Placental epithelial cell (primary cell): ENCODE results near the gene AFAP1L2.

DNA sequence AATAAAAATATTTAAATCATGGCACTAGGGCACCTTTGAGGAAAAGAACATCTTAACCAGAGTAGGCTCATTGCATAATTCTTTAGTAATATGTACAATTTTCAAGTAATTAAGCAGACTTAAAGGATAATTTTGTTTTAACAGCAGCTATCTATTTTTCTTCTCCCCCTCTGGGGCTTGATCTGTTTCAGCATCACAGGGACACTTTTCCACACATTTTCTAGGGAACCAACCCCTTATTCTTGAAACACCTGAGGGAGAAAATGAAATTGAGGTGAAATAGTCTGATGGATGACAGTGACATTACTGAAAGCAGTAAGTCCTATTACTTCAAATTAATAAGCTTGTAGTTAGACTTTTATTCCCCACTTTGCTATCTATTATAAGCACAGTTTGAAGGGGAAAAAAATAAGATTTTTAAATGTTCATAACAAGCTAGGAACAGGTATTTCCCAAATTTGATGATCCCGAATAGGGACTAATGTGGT lies 16.0 kb downstream of the ZDHHC6 start:
- CAGE, long polyA plus RNA: no peak

GRCh38 chr10:112526929-112527327 lies 79.9 kb downstream of the VTI1A start:
- CAGE, long polyA plus RNA: no peak

DNA sequence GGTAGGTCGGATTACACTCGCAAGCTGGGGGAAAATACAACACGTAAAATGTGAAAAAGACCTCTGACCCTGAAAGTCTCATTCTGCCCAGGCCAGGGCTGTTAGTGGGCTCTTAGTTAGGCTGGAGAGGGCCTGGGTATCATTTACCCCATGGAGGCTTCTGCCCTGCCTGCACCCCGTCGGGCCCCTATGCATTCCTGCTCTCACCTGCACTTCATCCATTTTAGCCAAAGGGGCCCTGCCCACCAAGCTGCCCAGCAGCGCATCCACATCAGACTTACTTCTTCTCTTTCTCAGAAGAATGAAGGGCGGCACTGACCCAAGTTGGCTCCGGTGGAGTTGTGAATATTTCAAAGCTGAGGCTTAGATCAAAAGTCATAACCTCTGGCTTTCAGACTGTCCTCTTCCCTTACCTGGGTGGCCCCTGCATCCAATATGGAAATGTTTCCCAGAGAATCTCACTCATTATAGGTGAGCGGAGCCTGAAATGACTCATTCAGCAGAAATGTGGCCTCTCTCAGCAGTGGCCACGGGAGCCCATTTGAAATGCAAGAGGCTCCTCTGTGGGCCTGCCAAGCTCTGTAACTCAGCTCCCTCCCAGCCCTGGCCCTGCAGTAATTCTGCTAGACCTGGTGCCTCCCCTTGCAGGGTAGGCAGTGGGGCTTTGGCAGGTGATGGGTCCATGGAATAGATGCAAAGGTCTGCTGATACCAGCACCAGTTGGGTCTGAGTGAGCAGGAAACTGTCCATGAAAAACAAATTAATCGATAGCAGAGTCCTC lies 117.6 kb upstream of the TCF7L2 start:
- CAGE, long polyA plus RNA: no peak

- CAGE, long polyA plus RNA: no peak
Observed at GRCh38 chr10:113028206-113028773, 78.2 kb downstream of the TCF7L2 start.

- CAGE, long polyA plus RNA: no peak
Observed at GRCh38 chr10:113043915-113045077, 94.2 kb downstream of the TCF7L2 start.

GRCh38 chr10:113122814-113123636 lies 173.0 kb downstream of the TCF7L2 start:
- CAGE, long polyA plus RNA: no peak

- CAGE, long polyA plus RNA: no peak
Observed at GRCh38 chr10:113362485-113363094, 190.3 kb upstream of the HABP2 start.

DNA sequence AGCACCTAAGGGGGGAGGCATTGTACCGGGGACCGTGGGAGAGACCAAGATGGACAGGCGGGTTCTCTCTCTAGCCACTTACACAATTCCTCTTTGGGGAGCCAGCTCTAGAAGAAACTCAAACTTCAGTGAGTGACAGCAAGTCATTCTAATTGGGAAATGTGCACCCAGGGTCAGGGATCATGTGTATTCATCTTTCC lies 73.1 kb upstream of the HABP2 start:
- CAGE, long polyA plus RNA: no peak

DNA sequence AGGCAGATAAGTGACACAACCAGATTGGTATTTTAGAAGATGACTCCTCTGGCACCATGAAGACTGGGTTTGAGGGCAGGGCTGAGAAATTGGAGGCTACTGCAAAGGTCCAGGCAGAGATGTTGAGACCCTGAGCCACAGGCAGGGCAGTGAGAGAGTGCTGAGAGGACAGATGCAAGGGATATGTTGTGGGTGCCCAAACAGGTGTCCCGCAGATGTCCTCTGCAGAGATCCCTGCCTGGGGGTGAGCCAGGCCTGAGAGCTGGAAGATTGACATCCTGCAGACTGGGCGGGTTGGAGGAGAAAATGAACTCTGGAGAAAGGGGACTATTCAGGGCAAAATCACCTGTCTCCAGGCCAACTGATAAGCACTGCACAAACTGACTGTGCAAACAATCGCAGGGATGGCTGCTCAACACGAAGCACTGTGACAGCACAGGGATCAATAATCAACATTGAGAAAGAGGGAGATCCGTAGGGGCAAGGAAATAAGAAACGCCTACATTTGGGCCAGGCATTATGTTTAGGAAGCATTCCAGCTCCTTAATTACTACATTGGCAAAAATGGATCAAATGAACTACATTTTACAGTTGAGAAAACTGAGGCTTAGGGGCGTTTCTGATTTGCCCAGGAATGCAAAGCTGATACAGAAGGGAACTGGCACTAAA lies 11.7 kb upstream of the HABP2 start:
- CAGE, long polyA plus RNA: no peak

DNA sequence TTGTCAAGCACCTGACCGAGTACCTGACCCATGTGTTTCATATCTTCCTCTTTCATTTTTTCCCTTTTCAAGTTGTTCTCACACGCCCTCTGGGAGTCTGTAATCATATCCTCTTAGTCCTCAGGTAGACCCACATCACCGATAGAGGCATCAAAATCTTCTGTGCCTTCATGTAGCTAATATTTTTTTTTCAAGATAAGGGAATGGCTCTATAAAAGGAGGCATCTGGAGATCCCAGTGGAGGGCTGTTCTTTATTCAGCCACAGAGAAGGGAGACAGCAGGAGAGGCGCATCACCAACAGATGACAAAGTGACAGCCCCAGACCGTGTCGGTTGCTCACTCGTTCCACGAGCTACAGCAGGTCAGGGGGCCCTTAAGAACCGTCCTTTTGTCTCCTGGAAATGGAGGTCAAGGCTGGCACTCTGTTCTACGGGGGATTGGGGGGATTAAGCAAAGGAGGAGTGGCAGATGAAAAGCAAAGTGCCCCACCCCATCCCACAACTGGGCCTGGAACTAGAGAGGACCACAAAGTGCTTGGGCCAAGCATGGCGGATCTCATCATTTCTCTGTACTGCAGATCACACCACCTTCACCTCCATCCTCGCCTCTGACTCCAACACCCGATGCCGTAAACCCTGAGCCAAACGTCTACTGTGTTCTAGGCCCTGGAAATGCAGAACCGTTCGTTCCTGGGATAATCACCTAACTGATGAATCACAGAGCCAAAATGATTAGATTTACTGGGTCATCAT lies 40.2 kb downstream of the HABP2 start:
- CAGE, long polyA plus RNA: no peak

DNA sequence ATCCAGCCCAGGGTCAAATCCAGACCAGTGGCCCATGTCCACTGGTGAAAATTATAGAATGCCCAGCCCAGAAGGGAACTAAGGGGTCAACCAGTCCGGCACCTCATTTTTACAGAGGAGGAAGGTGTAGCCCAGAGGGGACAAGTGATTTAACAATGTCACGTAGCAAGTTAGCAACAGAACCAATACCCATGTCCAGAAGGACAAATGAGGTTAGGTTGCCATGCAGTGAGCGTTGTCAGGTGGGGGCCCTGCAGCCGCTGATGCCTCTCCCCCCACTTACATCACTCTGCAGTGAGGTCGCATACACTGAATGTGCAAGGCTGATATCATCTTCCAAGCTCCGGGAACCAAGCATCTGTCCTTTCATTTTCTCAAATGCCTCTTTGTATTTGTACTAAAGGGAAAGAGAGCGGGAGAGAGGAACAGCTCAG lies 49.9 kb downstream of the NRAP start:
- CAGE, long polyA plus RNA: no peak

GRCh38 chr10:113663109-113663467 lies 753 bp downstream of the NRAP start:
- CAGE, long polyA plus RNA: no peak

DNA sequence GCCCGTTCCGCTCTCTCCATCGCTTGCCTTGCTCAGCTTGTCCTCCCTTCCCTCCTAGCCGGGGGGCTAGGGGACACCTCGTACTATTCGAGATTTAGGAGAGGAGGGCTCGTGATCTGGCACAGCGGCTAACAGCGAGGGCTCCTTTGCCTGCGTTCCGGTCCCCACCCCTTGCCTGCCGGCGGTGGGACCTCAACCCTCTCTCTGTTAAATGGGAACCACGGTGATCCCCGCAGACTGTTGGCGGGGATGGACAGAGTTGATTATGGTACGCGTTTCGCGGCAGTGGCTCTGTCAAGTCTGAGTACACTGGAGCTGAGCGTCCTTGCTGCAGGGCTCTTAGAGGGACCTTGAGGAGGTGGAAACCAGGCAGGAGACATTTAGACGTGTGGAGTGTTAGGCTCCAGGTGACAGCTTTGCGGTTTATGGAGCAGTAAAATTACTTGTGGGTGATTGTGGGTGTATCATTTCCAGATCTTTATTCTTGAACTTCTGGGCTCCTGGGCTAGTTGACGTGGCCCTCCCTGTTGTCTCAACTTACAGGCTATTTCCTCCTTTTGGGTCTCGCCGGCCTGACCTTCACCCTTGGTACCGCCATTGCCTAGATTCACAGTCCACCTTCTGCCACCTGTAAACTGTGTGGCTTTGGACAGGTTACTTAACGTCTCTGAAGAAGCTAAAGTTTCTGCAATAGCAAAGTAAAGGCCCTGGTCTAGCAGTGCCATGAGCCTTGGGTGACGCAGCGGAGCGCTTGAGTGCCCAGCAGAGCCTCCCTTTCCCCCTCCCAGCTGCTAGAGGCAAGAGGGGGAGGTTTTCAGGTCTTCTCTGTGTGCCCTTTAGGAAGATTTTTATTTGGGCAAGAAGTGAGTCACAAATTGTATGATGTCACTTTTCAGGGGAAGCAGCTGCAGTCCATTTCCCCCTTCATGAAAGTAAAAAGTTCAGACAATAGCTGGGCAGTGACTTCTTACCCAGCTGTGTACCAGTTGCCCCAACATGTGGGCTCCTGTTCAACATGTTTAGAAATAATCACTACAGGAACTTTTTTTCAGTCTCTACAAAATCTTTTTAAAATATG lies 783 bp downstream of the CASP7 start:
- CAGE, long polyA plus RNA: no peak

- CAGE, long polyA plus RNA: no peak
Observed at GRCh38 chr10:113855448-113855742, 934 bp downstream of the NHLRC2 start.

GRCh38 chr10:114025290-114025677 lies 18.4 kb upstream of the ADRB1 start:
- CAGE, long polyA plus RNA: no peak

DNA sequence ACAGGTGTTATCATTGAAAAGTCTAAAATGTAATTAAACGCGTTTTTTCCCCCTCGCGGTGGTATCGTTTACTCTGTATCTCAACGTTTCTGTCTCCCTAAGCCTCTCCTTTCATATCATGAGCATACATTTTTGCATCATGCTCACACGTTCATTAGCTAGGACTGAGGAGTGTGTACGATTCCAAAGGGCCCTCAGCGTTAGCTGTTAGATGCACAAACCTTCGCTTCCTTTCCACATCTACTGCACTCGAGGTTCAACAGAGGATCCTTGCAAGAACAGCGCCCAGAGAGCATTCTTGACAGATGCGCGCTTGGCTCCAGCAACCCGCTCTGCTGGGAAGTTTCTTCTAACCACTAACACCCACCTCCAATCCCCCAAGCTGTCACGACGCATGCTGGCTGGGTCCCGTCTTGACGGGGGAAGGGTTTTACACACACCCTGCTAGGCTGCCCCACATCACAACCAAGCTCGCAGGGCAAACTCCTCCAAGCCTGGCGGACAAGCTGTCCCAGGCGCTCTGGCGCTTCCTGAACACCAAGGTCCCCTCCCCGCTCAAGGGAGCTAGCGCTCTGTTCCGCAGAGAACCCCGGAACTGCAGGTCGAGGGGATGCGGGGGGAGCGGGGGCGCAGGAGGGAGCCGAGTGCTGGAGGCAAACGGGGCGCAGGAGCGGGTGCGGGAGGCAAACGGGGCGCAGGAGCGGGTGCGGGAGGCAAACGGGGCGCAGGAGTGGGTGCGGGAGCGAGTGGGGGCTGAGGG lies 713 bp upstream of the ADRB1 start:
- CAGE, long polyA plus RNA: no peak

DNA sequence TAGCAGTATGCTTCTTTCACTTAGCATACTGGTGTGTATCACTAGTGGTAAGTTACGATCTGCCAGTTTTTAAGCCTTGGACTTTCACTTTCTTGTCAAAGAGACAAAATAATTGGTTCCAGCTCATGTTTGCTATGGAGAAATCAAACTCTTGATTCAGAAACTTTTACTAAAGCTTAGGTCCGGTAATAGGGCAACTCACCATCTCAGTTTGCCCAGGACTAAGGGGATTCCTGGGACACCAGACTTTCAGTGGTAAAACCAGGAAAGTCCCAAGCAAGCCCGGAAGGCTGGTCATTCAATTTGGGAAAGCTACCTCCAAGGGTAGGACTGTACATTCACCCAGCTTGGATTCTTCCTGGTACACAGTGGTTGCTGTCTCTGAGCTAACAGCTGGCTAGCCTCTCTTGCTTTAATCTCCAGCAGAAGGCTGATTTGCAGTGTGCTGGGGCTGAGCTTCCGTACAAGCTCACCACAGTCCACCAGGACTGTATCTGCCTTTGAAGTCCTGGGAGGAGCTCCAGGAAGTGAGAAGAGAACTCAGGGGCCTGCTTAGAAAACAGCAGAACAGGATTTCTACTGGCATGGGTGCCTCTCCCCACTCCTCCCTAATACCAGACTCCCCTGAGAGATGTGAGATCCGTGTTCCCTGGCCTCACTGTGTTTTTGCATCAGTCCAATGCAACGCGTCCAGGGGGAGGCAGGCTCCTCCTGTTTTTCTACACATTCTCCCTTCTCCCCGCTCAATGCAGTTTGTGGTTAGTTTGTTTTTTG lies 6.7 kb downstream of the AFAP1L2 start:
- CAGE, long polyA plus RNA: no peak

DNA sequence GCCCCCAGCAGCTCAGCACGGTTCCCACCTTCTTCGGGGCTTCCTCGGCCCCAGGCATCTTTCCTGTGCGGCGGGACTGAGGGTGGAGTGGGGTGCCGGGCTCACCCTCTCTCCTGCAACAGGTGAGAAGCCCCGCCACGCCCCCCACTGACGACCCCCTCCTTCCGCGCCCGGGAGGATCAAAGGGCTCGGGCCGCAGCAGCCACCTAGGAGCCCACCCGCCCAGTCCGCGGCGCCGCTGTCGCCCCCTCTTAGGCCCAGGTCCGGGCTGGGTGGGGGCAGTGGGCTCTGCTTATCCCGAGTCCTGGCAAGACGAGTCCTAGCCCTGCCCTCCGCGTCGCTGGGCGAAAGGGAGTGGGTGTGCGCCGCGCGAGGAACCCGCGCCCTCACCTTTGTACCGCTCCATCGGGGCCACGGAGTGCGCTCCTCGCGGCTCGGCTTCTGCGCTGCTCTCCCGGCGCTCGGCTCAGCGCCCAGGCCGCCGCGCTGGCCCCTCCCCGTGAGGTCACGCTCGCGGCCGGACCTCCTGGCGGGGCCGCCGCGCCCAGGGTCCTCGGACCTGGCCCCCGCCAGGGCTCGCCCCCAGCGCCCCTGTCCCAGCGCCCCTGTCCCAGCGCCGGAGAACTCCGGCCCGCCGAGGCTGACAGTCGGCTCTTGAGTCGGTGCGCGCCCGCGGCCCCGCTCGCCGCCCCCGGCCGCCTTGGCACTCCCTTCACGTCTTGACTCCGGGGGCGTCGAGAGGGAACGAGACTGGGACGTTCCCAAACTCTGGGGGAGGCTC lies at the start of gene AFAP1L2:
Gene AFAP1L2 (minus strand): TSS at position 453 of the 781 bp plus-strand sequence.
- CAGE, long polyA plus RNA: no peak

DNA sequence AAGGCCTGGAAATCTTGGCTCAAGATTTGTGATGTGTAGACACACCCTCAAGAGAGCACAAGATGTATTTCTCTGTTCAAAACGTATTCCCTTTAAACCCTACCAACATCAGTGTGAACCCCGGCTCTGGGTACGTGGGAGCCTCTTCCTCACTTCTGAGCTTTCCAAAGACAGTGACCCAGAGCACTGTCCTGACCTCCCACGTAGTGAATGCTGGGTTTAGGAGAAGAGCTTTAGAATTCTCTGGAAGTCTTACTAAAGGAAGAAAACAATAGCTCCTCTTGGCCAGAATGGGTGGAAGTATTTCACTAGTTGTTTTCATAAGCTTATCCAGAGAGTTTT lies 81.5 kb upstream of the AFAP1L2 start:
- CAGE, long polyA plus RNA: no peak

GRCh38 chr10:114523735-114524394 lies 119.6 kb upstream of the AFAP1L2 start:
- CAGE, long polyA plus RNA: no peak